ENCODE measurements around a stretch of chr10.

GRCh38 chr10:24725158-24725476 is 1.4 kb upstream of the ARHGAP21 start:
- PRO-cap = no peak

DNA sequence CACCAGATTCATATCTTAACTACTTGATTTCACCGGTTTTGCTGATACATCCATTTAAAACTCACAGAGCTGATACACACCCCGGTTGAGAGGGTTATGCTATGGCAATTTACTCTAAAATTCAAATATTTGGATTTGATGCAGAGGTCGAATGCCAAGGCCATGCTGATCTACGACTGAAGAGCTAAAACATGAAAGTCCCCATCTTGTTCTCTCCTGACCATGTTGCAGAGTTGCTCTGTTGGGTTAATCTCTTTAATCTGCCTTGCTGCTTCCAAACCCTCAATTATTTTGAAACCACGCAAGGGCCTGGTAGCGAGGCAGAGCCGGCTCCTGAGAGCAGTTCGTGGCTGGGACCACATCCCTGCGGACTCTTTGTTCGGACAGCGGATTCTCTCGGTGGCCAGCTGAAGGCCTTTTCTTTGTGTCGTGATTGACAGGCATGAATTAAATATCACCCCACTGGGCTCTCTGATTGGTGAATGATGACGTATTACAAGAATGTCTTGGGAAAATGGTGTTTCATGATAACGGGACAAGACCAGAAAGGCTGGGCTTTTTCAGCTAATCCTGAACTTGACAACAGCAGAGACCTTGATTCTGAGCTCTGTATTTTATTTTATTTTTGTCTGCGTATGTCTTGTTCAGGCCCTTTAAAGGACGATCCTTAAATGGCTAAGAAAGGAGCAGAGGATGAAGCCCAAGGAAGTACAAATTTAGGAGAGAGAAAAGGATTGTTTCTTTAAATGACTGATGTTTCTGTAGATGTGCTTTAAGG is 66.9 kb upstream of the ARHGAP21 start:
- PRO-cap = no peak

GRCh38 chr10:24894612-24895292 is 57.7 kb downstream of the PRTFDC1 start:
- PRO-cap = no peak

DNA sequence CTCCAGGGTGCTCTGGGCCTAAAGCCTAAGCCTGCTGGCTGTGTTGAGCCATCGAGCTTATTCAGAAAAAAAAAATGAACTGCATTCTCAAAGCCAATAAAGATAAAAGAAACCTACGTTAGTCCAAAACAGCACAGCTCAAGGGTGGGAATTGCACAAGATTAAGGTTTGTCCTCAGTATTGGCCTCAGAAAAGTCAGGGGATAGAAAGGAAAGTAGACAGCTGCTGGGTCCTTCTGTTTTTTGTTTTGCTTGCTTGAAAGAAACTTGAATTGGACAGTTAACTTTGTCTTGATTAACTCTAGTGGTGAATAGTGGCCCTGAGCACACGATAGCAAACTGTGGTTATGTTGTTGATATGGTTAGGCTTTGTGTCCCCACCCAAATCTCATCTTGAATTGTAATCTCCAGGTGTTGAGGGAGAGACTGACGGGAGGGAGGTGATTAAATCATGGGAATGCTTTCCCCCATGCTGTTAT is 22.7 kb upstream of the PRTFDC1 start:
- PRO-cap = no peak

DNA sequence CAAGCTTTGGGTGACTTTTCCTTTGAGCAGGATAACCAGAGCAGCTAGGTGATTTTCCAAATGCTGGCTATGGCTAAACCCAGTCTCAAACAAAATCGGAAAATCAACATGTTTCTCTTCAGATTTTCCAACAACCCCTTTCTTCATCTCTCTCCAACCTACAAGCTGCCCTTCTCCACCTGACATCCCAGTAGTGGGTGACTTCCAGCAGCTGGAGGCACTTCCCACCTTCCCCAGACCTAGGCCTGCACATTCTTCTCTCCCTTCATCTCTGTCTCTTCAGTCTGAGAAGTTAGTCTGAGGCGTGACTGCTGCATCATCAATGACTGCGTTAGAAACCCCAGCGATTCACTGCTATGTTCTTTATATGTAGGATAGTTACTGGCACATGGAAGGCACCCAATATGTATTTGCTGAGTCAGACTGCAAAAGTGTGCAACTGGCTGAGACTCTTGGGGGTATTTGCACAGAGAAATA is 45.2 kb downstream of the THNSL1 start:
- PRO-cap = no peak

GRCh38 chr10:26212186-26212385 is 4.5 kb upstream of the GAD2 start:
- PRO-cap = no peak

GRCh38 chr10:26474716-26475315 is 36.7 kb downstream of the APBB1IP start:
- PRO-cap = no peak

DNA sequence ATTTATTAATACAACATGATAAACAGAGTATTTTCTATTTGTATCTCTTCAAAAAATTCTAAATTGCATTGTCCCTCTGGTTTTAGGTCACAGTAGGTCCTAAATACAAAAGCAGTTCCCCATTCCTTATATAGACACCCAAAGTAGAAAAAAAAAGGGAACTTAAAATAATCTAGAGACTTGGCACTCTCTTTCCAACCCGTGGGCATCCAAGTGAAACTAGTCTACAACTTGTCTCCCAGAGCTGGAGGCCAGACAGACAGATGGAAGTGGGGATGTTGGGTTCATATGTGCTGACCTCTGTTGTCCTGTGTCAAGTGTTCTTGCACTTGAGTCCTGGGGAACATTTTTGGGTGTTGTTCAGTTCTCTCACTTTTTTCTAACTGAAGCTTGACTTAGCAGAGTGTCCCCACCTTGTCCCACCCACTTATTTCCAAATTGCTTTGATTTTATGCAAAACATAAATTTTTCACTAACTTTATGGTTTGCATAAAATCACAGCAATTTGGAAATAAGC is 42.8 kb downstream of the APBB1IP start:
- PRO-cap = no peak

GRCh38 chr10:26869262-26870053 is 8.7 kb upstream of the ABI1 start:
- PRO-cap = no peak

- PRO-cap = no peak
Observed at GRCh38 chr10:26944223-26944864, 83.6 kb upstream of the ABI1 start.

- PRO-cap = no peak
Observed at GRCh38 chr10:27034874-27035915, 65.1 kb downstream of the ANKRD26 start.

DNA sequence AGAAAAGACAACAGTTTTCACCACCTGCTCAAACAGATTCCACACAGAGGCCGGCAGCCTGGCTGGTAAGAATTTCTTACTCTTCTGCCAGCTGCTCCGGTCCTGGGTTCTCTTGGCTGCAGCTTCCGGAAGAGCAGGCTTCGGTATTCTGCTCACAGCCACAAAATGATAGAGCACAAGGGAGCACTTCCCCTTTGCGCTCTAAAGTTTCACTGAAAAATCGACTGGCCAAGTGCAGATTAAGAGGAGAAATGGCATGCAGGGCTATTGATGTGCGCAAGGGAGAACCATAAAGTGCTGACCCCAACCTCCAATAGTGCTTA is 114.1 kb upstream of the ACBD5 start:
- PRO-cap = no peak

DNA sequence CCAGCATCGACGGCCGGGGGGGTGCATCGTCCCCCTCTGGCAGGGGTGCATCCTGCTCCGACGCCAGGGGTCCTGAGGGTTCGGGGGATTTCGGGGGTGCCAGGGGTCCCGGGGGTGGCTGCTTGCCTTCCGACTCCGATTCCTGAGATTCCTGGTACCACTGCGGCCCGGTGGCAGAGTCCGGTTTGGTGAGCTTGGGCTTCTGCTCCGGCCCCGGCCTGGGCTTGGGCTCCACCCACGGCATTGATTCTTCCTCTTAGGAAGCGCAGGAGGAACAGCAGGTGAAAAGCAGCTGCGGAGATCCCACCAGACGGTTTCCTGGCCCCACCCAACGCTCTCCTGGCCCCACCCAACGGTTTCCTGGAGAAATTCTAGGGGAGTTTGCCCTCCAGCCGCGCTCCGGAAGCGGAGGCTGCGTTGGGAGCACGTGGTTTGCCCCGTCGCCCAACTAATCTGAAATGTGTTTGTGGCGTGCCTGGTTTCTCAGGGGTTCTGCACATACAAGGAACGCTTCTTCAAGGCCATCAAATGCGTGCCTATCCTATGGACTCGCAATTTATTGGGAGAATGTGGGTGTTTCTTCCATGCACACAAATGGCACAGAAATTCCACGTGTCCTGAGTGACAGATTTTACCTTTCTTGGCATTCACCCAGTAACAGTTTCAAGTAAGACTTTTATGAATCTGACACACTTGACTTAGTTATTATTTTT is 89.9 kb upstream of the RAB18 start:
- PRO-cap = no peak

DNA sequence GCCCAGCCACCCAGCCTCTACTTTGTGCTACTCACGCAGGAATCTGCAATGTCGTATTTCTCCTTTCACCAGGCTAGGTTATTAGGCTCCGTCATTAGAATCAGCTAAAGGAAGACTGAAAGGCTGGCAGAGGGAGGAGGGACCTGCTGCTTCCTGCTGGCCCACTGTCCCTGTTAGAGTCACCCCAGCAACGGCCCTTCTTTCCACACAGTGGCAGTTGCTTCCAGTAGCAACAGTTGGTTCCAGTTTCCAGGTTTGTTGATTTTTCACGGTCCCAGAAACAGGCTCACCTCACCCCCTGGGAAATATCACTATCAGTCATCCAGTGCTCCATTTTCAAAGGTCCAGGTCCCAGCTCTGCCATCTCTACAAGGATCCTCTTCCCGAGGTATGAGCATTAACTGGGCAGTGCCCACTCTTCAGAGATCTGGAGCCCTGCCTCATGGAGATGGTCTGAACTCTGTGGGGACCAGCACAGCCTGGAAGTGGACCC is 15.9 kb downstream of the ODAD2 start:
- PRO-cap = no peak

- PRO-cap = no peak
Observed at GRCh38 chr10:27997868-27998324, 983 bp downstream of the ODAD2 start.

GRCh38 chr10:28367619-28368756 is 65.1 kb upstream of the MPP7 start:
- PRO-cap = bidirectional peak, plus-strand start at chr10:28368462, minus-strand start at chr10:28368298

GRCh38 chr10:28432229-28432465 is 100.8 kb upstream of the WAC start:
- PRO-cap = no peak

GRCh38 chr10:28559985-28560958 is 27.4 kb downstream of the WAC start:
- PRO-cap = no peak

GRCh38 chr10:28623941-28624609 is 53.2 kb upstream of the BAMBI start:
- PRO-cap = no peak

DNA sequence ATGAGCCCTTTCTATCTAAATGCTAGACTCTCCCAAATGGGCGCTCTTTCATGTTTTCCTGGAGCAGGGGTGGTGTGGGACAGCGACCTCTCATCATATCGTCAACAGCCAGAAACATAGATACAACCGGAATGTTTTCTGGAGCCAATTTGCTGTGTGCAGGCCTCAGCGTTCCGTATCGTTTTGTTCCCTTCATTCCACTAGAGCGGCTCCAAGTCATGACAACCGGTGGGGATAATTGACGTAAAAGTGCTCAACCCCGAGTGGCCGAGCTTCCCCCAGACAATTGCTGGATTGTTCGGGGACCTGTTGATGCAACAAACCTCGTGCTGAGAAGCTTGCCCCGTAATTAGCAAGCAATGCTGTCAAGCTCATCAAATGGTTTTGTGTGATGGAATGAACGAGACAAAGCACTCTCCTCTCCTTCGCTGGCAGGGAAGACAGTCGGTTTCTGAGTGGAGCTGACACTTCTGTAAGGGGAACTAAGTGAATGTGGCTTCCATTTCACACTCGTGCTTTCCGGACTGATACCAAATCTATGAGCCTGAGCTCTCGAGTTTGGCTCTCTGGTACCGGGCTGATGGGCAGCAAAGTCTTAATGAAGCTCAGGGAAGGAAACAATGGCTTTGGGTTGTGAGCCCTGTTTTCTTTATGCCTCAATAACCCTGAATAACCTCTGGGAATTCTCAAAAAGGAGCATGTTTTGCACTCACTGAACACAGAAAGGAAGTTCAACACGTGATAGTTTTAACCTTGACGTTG is 220.4 kb downstream of the BAMBI start:
- PRO-cap = no peak

Measured in vermiform appendix (tissue), 1 donor.